Metanephros (tissue), 2 donors: ENCODE measurements around a stretch of chr5.

DNA sequence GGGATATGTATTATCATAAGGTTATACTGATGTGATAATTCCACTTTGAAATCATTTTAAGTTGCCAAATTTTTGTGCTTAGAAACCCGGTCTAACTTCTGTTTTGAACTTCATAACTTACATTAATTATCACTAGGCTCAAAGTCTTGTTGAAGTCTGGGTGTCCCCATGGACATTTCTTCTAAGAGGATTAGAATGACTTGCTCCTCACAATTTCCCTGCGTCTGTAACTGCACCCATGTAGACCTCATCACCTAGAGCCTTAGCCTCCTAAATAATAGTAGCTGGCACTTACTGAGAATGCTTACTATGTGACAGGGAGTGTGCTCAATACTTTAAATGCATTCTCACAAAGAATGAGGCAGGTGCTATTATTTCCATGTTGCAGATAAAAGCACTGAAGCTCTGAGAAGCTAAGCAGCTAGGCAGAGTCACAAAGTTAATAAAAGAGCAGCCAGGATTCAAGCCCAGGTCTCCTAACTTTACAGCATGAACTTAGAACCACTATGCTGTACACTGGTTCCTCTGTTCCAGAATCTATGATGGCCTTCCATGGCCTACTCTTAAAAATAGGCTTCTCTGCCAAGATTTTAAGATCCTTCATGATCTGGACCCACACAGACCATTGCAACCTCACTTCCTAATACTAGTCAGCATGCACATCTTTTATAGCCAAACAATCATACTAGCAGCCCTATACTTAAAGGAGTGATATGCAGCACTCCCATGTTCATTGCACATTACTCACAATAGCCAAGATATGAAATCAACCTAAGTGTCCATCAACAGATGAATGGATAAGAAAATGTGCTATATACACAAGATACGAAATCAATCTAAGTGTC lies 1.5 kb downstream of the GRAMD2B start:
- RAMPAGE, long total RNA = no peak

- RAMPAGE, long total RNA = no peak
Measured at GRCh38 chr5:126453986-126454450, 30.8 kb downstream of the GRAMD2B start.

- RAMPAGE, long total RNA = no peak
Measured at GRCh38 chr5:126509335-126509983, 85.6 kb downstream of the ALDH7A1 start.

- RAMPAGE, long total RNA = no peak
Measured at GRCh38 chr5:126810887-126811530, 34.1 kb downstream of the LMNB1 start.

- RAMPAGE, long total RNA = no peak
Measured at GRCh38 chr5:126868590-126869797, 92.1 kb downstream of the LMNB1 start.

- RAMPAGE, long total RNA = no peak
Measured at GRCh38 chr5:127029420-127029834, 931 bp downstream of the MARCHF3 start.

DNA sequence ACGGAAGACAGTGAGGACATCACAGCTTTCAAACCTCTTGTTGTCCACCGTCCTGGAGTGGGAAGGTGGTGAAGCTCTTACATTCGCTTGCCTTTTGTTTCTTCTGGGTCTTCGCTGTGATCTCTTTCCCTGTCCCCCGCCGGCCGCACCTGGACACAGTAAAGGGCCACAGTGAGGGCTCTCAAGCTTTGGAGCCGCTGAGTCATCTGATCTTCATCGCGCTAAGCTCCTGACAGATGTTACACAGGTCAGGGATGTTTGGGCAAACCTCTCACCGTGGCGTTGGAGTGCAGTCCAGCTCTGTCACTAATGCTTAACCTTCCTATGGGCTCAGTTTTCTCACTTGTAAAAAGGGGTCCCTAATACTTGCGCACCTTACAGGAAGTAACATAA lies 61.8 kb upstream of the MEGF10 start:
- RAMPAGE, long total RNA = no peak

DNA sequence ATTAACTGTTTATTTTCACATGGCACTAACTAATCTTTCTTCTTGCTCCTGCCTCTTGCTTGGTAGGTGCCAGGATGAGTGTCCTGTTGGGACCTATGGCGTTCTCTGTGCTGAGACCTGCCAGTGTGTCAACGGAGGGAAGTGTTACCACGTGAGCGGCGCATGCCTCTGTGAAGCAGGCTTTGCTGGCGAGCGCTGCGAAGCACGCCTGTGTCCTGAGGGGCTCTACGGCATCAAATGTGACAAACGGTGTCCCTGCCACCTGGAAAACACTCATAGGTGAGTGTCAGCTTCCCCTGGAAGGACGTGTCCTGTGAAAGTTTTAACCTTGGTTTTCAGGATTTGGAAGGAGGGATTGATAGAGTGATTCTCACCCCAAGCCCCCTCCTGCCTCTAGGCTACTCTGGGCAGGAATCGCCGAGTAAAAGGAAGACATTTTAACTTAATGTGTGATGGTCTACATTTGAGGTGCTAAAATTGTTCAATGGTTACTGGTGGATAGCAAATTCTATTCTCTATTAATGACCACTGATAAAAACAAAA lies 107.0 kb upstream of the PRRC1 start:
- RAMPAGE, long total RNA = no peak

DNA sequence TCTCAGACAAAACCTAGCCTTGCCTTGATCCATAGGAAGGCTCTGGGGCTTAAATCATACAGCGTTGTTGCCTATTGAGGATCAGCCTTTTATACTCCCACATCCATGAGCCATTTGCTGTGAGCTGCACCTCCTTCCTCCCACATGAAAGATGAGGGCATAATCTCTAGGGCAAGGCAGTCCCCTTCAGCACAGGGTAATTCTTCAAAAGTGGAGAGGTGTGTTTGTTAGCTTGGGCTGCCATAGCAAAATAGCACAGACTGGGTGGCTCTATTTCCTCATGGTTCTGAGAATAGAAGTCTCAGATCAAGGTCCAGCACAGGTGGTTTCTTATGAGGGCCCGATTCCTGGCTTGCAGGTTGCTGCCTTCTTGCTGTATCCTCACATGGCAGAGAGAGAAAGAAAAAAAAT lies 121.8 kb upstream of the SLC12A2 start:
- RAMPAGE, long total RNA = no peak

DNA sequence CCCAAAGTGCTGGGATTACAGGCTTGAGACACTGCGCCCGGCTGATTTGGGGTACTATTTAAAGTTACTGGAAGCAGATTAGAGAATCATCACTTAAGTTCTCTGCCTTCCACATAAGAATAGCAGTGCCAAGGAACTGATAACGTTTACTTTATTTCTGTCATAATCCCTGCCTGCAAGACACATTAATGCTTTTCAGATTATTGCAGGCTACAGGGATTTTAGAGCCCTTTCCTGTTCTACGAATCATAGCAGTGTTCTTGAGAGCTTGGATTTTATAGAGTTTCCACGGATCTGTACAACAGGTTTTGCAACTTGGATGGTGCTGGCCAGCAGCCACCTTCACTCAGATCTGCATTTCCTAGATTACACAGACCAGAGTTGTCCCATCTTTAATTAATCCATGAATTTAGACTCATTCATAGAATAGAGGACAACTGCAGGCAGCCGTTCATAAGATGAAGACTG lies 38.0 kb downstream of the SLC12A2 start:
- RAMPAGE, long total RNA = no peak

DNA sequence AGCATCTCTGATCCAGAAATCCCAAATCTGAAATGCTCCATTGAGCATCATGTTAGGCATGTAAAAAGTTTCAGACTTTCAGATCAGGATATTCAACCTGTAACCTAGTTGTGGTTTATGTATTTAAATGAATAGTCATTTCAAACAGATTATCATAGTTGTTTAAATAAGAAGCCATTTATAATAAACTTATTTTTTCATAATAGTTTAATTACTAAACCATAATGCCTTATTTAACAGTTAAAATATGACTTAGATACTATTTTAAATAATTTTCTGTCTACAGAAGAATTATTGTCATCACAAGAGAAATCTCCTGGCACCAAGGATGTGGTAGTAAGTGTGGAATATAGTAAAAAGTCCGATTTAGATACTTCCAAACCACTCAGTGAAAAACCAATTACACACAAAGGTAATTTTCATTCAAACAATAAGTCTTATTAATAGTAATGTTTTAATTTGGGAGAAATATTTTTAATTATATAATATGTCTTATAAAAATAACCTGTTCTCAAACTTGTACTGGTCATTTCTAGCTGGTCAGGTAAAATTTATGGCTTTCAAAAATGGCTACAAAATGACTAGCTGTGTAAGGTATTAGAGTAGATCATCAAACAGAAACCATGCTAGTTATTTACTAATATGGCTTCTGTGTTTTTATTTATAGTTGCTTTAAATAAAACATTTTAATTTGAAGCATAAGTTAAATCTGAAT lies 90.8 kb downstream of the SLC12A2 start:
- RAMPAGE, long total RNA = no peak

GRCh38 chr5:128634091-128634613 lies 96.1 kb upstream of the FBN2 start:
- RAMPAGE, long total RNA = no peak

DNA sequence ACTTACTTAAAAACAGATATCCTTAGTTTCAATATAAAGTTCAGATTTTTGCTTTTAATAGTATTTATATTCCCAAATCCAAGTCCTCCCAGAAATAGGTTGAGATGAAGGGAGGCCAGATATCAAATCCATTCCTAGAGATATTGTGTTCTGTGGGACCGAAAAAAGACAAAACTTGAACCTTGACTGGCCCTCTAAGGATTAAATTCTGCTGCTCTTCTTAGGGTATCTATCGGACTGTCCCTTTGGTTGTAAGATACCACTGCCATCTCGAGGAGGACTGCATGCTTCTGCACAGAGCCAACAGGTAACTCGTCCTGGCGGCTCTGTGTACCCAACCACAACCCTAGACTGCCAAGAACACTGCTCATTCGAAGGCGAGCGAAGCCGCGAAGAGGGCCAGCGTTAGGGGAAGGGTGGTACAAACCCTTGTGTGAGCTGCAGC lies 588 bp upstream of the ISOC1 start:
- RAMPAGE, long total RNA = no peak

DNA sequence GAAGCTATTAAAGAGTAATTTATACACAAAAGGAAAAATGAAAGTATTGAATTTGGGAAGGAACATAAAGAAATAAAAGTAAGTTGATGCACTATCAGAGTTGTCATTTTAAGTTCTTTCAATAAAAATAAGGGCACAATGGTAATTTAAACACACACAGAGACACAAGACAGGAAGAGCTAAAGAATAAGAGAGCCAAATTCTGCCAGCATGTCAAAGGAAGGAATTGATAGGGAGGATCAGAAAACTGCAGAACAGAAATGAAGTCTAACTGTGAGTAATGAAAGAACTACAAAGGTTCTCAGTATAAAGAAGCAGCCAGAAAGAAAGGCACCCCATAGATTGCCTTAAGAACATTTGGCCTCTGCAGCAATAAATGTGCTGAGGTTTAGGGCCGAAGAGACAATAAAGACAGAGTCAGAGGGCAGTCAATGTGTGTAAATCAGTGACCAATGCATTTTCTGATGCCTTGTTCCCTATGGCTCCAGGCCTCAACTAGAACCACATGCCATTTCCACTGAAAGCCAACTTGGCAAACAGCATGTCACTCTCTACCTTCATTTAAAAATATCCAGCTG lies 281.1 kb downstream of the HINT1 start:
- RAMPAGE, long total RNA = no peak

DNA sequence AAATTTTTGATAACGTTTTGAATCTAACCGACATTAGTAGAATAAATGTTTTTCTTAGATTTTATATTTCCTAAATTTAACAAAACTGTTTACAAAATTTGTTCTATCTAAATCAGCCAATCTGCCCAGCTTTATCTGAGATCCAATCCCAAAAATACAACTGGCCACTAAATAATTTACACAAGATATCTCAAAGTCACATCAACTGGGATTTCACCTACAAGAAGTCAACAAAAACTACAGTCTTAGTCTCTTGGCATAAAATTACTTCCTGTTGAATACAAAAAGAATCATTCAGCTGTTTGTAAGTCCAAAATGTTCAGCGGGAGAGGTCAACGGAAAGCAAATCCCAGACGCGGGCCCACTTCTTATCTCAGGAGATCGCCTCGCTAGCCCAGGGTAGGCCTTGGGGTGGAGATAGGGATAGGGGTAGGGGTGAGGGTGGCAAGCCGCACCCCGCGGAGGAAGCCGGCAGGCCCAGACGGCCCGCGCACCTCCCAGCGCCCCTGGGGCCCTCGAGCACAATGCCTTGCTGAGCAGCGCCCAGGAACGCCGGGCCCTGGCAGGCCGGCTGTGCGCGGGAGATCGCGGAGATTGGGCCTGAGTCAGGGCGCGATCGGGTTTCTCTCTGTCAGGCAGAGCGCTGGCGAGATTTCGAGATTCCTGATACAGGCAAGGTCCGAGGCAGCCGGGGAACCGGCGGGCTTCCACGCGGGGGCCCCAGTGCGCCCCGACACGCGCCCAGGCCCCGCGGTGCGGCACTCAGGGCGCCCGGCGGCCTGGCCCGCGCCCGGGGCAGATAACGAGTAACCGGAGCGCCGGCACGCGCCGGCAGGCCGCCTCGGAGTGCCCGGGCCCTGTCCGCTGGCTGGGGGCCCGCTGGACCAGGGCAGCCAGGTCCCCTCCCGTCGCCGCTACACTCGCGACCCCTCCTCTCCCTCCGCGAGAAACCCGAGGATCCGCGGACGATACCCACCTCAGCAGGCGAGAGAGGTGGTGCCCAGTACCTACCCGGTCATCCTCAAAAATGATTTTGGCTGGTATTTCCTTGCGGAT lies 644 bp downstream of the HINT1 start:
- RAMPAGE, long total RNA = no peak

- RAMPAGE, long total RNA = no peak
Measured at GRCh38 chr5:131263196-131263418, 746 bp upstream of the CDC42SE2 start.

GRCh38 chr5:131274277-131274736 lies 10.5 kb downstream of the CDC42SE2 start:
- RAMPAGE, long total RNA = no peak

DNA sequence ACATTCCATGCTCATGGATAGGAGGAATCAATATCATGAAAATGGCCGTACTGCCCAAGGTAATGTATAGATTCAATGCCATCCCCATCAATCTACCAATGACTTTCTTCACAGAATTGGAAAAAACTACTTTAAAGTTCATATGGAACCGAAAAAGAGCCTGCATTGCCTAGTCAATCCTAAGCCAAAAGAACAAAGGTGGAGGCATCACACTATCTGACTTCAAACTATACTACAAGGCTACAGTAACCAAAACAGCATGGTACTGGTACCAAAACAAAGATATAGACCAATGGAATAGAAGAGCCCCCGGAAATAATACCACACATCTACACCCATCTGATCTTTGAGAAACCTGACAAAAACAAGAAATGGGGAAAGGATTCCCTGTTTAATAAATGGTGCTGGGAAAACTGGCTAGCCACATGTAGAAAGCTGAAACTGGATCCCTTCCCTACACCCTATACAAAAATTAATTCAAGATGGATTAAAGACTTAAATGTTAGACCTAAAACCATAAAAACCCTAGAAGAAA lies 84.7 kb downstream of the CDC42SE2 start:
- RAMPAGE, long total RNA = no peak

- RAMPAGE, long total RNA = no peak
Measured at GRCh38 chr5:131372996-131373709, 109.3 kb downstream of the CDC42SE2 start.

- RAMPAGE, long total RNA = no peak
Measured at GRCh38 chr5:131382879-131383447, 119.1 kb downstream of the CDC42SE2 start.